Renal cortical epithelial cell (primary cell): ENCODE data around the genes UBAP1, MYORG and CCL19.

GRCh38 chr9:33394973-33395812 lies 7.2 kb downstream of the AQP7 start:
- RRBS = no CpG with 5 or more reads among the region's 20 CpGs

DNA sequence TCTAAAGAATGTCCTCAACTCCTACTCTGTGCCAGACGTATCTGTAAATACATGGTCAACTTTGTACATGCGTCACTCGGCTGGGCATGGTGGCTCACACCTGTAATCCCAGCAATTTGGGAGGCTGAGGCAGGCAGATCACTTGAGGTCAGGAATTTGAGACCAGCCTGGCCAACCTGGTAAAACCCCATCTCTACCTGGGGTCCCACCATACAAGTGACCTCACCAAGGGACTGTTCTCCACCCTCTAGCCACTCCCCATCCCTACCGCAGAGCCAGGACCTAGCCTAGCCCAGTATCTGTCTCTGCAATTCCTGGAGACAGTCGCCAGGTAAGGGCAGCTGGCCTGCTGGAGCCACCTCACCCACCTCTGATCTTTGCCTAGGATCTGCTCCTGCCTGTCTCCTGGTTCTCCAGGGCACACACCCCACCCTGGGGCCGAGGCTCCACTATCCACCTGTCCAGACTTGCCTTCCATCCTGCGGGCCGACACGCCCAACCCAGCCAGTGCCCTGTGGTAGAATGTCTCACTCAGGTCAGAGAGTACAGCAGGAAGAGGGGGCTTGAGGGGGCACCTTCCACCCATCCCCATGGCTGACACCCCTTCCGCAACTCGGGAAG lies 15.6 kb upstream of the AQP7 start:
- RRBS = no CpG with 5 or more reads among the region's 11 CpGs

GRCh38 chr9:33523367-33523883 lies 626 bp upstream of the ANKRD18B start:
- RRBS = no CpG with 5 or more reads among the region's 26 CpGs

- RRBS = no CpG with 5 or more reads among the region's 12 CpGs
Observed at GRCh38 chr9:33762005-33762673, 33.2 kb upstream of the PRSS3 start.

DNA sequence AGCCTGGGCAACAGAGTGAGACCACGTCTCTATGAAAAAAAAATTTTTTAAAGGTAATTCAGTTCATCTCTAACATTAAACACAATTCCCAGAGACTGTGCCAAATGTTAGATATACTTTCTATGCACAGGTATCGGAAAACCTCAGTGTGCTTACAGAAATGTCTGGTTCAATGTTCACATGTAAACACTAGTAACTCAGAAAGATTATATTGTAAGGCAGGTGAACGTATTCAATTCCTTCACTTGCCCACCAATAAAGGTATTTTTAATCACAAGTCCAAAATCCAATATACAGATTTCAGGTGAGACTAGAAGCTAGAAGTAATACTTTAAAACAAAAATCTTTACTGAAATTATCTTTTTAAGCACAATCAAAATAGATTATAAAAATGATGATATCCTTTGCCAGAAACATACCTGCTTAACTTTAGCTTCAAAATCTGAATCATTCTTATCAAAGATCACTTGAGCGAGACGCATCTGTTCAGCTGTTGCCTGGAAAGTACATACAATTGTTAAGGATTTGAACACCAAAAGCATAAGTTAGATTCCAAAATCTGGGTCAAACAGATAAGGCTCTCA lies 50.2 kb downstream of the UBAP2 start:
- RRBS = no CpG with 5 or more reads among the region's 5 CpGs

- RRBS = no CpG with 5 or more reads among the region's 9 CpGs
Observed at GRCh38 chr9:34171723-34172194, 7.1 kb upstream of the UBAP1 start.

DNA sequence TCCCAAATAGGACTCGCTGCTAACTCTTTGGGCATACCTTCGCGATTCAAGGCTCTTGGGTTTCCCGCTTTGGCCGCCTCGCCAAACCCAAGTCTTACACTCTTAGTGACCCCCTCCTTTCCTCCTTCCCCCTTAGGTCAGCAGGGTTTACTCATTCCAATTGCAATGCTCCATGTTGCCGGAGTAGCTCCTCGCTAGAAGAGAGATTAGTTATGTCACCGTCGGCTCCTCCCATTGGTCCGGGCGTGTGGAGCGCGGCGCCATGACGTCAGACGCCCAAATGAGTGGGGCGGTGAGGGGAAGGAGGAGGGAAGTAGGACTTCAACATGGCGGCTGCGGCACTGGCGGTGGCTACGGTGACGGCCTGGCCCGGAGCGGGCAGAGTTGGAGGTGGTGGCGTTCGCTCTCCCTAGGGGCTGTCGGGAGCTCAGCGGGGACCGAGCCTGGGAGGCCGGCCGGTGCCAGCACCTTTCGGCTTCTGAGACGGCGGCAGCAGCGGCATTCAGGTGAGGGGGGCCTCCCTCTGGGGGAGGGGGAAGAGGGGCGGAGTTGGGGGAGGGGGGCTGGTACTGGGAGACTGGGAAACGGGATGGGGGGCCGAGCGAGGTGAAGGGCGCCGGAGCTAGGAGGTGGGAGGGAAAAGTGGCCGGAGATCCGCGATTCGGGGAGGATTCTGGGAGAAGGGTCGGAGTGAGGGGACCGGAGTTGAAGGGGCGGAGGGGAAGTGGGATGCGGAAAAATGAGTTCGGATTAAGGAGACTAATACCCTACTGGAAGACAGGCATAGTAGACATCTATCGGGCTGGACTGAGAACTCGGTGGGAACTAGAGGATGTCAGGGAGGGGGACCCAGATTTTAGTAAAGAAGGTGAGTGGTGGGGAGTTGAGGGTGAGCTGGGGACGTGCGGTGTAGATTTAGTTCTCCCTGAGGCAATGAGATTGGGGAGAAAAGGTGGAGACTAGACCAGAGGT lies at the start of gene UBAP1:
Gene UBAP1, plus strand, starts transcription at position 309 of the 972 bp plus-strand sequence.
- RRBS = 2% methylated on average over 13 of the region's 55 CpGs

GRCh38 chr9:34186401-34186764 lies 7.5 kb downstream of the UBAP1 start:
- RRBS = no CpG with 5 or more reads among the region's 3 CpGs

GRCh38 chr9:34188892-34189344 lies 10.1 kb downstream of the UBAP1 start:
- RRBS = no CpG with 5 or more reads among the region's 8 CpGs

- RRBS = no CpG with 5 or more reads among the region's 12 CpGs
Observed at GRCh38 chr9:34252497-34253333, 73.9 kb downstream of the UBAP1 start.

DNA sequence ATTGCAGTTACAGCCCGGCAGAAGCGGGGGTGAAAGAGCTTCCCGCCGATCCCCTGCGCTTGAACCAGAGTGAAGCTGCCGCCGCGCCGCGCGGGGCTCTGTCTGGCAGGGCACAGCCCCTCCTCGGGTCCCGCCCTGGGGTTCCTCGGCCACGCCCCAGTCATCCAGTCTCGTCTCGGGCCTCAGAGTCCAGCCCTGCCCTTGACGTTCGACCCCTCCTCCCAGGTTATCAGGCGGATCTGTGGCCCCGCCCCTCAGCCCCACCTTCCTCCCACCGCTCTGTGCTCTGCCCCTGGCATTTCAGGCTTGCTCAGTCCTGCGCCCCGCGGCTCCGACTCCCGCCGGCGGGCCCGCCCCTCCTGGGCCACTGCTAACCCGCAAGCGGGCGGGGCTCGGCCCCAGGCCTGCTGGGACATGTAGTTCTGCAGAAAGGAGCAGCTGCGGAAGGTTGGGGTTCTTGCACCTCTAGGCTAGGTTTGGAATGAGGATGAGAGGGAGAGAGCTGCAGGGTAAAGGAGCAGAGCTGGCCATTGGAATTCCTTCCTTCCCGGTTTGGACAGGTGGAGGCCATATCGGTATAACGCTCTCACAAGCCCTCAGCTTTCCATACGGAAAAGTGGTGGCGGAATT lies at the start of gene MYORG:
Gene MYORG, minus strand, starts transcription at position 104 of the 630 bp plus-strand sequence.
- RRBS = no CpG with 5 or more reads among the region's 40 CpGs

DNA sequence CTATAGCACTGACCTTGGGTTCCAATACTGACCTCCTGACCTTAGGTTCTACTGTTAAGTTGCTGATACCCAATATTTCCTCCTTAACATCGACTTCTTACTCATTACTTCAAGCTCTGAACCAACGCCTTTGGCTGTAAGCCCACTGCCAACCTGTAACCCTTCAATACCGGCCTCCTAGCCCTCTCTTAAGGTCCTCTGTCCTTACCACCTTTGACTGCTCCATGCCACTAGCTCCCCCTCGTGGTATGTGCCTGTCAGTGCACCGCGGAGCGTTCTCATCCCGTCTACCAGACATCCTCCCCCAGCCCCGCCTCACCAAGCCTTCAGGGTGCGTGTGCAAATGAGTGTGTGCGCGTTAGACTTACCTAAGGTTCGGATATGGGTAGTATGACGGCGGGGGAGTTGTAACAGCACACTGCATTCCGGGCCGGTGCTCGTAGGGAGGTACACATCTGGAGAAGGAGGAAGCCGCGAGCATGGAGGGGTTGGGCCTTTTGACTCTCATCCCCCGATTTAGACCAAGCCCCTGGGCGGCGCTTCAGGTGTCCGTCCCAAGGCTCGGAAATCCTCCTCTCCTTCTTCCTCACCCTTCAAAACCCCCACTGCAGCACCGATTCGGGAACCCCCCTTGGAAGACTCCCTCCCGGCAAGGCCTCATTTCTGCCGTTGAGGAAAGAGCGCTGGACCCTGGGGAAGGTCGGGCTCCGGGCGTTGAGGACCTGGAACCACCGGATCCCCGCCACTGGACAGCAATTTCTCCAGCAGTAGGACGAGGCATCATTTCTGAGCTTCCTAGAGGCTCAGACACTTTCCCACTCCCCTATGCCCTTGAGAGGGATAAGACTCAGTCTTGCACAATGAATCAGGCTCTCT lies 2.8 kb upstream of the MYORG start:
- RRBS = 16% methylated on average over 5 of the region's 36 CpGs

DNA sequence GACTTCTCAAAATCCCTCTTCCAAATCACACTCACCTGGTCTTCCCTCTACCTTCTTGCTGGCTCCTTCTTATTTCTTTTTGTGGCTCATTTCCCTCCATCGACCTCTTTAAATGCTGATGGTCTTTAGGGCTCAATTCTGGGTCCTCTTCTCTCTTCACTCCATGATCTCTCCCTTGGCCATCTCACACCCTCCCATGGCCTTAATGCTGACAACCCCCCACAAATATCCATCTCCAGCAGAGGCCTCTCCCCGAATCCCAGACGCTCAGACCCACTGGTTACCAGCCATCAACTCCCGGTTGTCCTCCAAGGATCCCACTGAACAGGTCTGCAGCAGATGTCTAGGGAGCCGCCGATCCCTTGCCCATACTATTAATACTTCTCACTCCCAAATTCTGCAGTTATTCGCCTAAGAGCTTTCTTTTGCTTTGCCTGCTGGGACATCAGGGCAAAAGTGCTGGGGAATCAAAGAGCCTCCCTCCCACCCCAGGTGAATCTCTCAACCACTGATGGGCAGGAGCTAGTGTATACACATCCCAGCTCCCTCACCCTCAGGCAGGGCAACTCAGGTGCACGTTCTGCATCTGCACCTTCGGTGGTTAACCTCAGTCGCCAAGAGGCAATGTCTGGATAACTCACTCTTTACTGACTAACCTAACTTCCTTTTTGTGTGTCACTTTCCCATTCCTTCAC lies 26.5 kb downstream of the CNTFR start:
- RRBS = no CpG with 5 or more reads among the region's 10 CpGs

DNA sequence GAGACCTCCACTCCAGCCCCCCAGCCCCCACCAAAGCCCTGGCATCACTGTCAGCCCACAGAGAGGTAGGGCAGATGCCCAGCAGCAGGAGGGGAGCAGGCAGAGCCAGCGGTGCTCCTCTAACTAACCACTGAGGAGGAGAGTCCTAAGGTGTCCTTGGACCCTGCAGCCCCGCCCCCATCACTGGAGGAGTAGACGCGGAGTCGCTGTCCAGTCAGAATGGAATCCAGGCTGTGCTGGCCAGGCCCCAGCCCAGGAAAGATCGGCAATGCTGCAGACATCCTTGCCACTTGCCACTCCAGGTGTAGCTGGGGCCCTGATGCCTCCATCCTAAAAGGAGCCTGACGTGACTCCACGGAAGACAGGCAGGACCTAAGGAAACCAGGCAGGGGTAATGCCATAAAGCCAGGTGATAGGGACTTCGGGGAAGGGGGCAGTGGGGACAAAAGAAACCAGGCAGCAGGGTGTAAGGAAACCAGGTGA lies 12.5 kb downstream of the CNTFR start:
- RRBS = no CpG with 5 or more reads among the region's 9 CpGs

- RRBS = no CpG with 5 or more reads among the region's 7 CpGs
Observed at GRCh38 chr9:34580033-34580543, 9.4 kb downstream of the CNTFR start.

GRCh38 chr9:34634657-34635867 lies 2.5 kb downstream of the SIGMAR1 start:
- RRBS = 100% methylated on average over 5 of the region's 19 CpGs

DNA sequence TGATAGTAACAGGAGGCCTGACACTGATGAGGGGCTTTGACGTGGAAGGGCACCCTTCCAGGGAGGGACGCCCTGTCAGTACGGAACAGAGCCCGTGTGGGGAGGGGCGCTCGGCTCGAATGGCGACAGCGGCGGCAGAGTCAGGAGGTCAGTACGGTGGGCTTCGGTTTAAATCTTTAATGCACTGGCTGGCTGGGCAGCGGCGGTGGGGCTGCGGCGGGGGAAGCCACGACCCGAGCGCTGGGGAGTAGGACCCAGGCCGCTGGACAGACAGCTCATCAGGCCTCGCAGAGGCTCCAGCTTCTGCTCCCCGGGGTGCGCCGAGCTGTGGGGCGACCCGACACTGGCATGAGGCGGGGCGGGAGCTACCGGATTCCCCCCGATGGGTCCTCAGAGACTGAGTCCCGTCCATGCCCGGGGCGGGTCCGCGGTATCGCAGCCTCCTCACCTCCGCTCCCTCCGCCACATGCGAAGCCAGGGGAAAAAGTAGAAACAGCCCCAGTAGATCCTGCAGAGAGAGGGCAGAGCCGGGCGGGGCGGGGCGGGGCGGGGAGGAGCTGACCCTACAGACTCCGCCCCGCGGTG lies 887 bp downstream of the ENSG00000187186 start:
- RRBS = 2% methylated on average over 8 of the region's 47 CpGs

GRCh38 chr9:34691151-34691717 lies at the start of gene CCL19:
CCL19 (minus strand) TSS chr9:34691276.
- RRBS = no CpG with 5 or more reads among the region's 5 CpGs

DNA sequence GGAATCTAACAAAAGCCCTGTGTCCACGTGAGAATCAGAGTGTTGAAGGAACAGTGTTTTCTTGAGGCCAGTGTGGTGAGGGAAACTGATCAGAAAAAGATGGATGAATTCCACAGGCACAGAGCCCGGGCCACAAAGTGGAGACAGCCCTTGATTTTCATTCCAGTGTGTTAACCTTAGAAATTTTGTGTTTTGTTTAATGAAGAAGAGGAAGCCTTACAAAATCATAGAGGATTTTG lies 20.2 kb upstream of the PHF24 start:
- RRBS = no CpG with 5 or more reads among the region's 2 CpGs

GRCh38 chr9:34993537-34994334 lies 4.2 kb downstream of the DNAJB5 start:
- RRBS = no CpG with 5 or more reads among the region's 9 CpGs